ENCODE results near the gene SLC35D2.

DNA sequence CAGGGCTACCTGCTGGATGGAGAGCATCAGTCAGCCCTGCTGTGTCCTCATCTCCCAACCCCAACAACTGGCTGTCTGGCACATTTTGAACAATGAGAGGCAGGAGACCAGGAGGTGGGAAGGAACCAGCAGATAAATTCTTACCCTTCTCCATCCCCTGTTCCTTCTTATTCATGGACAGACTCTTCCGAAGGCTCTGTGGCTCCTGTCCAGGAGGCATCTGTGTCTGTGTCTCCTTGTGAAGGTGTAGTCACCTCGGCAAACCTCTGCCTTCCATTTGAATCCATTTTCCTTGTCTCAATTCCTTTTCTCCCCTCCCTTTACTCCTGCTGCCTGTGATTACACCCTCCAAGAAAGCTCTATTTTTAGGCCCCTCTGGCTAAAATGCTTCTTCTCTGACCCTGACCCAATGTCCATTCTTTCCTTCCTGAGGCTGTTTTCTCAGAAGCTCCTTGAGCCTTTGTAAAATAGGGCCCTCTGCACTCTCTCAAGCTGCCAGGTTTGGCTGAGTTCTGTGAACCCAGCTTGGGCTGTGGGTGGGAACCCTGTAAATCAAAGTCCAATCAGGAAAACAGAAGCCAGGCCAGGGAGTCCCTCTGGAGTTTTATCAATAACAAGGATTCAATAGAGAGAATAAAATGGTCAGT lies 43.9 kb upstream of the ERCC6L2 start:
- PRO-cap: no peak

DNA sequence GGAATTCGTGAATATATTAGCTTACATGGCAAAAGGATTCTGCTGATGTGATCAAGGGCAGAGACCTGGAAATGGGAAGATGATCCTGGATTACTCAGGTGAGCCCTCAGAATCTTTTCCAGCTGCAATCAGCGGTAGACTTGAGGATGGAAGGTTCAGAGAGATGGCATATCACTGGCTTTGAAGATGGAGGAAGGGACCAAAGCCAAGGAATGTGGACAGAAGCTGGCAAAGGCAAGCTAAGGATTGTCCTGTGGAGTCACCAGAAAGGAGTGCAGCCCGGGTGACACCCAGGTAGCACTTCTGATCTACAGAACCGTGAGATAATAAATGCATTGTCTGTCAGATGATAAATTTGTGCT lies 1.0 kb upstream of the ERCC6L2 start:
- PRO-cap: no peak

GRCh38 chr9:96009162-96009704 lies 133.7 kb downstream of the ERCC6L2 start:
- PRO-cap: no peak

GRCh38 chr9:96015974-96016712 lies 140.7 kb downstream of the ERCC6L2 start:
- PRO-cap: no peak

DNA sequence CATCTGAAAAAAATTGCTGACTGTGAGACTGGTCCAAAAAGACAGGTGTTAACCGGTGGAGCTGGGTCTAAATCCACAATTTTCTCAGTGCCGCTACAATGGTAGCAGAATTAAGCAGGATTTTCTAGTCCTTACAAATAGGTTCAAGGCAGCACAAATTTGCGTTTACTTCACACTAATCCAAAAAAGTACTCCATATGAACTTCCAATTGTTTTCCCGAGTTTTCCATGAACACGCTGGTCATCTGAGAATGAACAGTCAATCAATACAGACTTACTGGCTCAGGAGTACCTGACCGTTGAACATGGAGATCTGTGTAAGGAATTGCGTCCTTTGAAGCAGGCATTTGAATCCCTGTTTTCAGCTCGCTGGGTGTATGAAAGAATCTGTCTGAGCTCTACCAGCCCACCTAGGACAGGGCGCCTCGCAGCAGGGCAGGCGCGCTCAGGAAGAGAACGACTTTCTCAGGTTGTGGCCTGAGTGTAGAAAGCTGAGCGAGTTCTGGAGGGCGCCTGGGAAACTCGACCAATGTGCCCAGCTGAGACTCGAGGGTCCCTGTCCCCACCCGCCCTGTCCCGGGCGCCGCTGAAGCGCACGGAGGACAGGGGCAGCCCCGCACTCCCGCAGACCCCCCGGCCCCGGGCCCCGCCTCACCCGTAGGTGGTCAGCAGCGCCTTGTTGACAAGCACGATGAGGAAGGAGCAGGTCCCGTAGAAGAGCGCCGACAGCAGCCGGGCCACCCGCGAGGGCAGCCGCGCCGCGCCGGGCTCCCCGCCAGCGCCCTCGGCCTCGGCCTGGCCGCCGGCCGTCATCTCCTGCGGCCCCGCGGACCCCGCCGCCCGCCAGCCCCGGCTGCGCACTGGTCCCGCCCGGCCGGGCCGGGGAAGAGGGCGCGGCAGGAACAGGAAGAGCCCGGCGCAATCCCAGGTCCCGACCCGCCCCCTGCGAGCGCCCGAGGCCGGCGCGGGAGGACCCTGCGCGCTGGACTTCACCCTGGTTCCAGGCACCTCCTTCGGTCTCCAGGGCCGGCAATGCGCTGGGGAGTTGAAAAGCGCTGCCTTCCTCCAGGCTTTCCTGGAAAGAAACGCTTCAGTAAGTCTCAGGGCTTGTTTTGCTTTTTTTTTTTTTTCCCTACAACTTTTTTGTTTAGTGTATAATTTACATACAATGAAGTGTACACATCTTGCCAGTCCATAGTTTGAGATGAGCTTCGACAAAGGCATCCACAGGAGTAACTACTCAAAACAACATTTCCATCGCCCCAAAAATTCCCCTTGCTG lies at the start of gene SLC35D2:
TSS of gene SLC35D2 (minus strand) at position 890 of the 1,281 bp plus-strand sequence.
- PRO-cap: bidirectional peak, plus-strand start at position 1,026 of the sequence, minus-strand start at position 862 of the sequence

- PRO-cap: no peak
These were observed 15.6 kb upstream of the SLC35D2 start for GRCh38 chr9:96399068-96399532.

DNA sequence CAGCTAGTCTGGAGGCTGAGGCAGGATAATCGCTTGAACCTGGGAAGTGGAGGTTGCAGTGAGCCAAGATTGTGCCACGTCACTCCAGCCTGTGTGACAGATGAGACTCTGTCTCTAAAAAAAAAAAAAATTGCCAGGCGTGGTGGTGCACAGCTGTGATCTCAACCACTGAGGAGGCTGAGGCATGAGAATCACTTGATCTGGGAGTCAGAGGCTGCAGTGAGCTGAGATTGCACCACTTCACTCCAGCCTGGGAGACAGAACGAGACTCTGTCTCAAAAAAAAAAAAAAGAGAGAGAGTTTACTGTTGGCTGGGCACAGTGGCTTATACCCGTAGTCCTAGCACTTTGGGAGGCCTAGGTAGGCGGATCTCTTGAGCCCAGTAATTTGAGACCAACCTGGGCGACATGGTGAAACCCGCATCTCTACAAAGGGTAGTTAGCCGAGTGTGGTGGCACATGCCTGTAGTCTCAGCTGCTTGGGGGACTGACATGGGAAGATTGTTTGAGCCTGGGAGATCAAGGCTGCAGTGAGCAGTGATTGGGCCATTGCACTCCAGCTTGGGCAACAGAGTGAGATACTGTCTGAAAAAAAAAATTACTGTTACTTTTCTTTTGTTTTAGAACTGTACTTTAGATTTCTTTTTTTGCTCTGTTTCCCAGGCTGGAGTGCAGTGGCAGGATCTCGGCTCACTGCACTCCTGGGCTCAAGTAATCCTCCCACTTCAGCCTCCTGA lies 12.5 kb downstream of the HABP4 start:
- PRO-cap: no peak

DNA sequence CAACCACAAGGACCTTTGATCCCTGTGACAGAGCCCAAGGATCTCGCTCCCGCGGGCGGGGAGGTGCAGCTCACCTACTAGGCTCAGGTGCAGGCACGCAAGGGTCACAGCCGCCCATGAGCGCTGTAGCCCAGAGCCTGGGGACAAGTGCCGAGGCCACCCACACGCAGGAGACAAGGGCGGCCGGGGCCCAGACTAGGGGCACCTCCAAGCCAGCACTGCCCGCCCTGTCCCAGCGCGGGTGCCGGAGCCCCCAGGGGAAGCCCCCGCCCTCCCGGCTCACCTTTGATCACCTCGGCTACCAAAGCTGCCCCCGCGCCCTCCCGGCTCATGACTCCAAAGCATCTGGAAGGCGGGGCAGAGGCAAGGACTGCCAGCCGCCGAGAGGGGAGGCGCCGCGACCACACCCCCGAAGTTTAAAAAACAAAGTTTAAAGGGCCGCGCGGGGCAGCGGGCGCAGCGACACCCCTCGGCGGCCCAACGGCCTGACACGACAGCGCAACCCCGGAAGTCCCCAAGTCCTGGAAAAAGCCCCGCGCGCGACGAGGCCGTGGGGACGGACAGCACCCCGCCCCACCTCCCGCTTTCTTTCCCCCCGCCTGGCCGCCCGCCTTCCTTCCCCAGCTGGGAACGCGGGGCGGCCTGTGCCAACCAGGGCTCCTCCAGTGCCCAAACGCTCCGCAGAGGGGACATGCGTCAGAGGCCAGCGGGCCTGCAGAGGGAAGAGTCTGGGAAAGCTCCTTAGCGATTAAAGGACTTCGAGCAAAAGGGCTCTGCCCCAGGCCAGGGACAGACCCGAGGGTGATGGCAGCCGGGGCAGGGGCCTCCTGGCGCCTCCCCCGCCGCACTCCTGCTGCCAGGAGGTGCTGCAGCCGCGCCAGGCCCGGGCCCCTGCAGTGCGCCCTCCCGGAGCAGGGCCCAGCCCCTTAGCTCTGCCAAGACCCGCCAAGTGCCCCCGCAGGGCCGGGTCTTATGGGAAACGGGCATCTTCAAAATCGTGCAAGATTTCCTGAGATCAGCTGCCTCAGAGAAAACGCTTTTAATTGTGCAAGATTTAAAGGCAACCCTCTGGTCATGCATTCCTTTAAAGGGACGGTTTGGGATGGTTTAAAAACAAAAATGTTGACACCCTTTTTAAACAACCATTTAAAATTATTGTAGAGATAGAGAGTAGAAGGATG lies 52.8 kb downstream of the CDC14B start:
- PRO-cap: bidirectional peak, plus-strand start at position 507 of the sequence, minus-strand start at position 347 of the sequence

DNA sequence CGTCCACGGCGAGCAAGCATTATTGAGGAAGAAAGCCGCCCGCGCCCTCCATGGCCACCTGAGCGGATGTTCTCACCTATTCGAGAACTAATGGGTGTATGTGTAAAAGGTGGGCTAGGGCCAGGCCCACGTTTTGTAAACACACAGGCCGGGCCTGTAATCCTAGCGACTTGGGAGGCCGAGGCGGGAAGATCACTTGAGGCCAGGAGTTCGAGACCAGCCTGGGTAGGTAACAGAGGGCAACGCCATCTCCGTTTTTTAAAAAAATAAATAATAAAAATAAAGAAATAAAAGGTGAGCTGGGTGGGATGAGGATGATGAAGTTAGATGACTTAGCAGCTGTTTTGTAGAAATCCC lies 362 bp upstream of the PRXL2C start:
- PRO-cap: no peak

- PRO-cap: no peak
These were observed 31.6 kb upstream of the PRXL2C start for GRCh38 chr9:96686379-96687544.

DNA sequence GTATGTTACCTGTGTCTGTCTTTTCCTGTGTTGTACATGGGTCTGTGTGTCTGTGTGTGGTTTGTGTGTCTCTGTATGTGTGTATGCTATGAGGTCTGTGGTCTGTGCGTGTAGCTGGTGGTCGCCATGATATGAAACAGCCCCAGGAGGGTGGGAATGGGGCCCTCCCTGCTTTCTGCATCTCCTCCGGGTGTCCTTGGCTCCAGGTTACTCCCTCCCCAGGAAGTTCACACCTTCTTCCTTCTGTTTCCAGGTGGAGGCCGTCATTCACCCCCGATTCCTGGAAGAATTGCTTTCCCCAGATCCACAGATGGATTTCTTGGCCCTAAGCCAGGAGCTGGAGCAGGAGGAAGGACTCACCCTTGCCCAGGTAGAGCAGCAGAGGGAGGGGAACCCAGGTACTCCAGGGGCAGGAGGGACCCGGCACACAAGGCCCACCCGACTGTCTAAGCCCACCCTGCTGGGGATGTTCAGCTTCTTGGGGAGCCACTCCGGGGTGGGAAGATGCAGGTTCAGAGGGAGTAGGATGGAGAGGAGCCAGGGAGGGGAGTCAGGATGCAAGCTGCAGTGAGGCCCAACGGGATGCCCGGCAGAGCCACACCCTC lies 9.1 kb downstream of the NUTM2G start:
- PRO-cap: no peak

- PRO-cap: no peak
These were observed 26.4 kb downstream of the CTSV start for GRCh38 chr9:97012482-97013003.

GRCh38 chr9:97013004-97014066 lies 25.6 kb downstream of the CTSV start:
- PRO-cap: bidirectional peak, plus-strand start at chr9:97013813, minus-strand start at chr9:97013593

DNA sequence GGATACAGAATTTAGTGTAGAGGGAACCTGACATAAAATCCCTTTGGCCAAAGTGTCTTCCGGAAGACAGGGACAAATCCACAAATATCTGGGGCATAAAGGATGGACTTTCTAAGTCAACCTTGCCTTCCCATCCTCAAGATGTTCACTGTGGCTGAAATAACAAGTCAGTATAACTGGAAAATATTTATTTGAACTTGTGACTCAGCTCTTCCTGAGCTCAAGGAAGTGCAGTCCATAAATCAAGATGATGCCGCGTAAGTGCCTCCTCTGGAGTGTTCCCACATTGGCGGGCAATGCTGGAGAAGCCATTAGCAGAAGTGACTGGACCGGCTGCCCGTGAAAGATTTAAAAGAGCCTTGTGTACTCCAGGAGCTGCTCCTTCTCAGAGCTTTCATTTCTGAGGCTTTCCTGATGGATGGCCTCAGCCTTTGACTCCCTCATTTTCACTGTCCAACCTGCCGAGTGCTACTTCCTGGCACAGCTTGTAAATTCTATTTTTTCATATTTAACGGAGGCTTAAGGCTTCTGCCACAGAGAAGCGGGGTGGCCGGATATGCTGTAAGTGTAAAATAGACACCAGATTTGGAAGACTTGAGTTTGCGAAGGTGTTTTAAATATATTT lies 17.5 kb downstream of the TMOD1 start:
- PRO-cap: unidirectional peak, plus-strand start at position 314 of the sequence

- PRO-cap: no peak
These were observed 26.8 kb downstream of the TMOD1 start for GRCh38 chr9:97528054-97528870.

DNA sequence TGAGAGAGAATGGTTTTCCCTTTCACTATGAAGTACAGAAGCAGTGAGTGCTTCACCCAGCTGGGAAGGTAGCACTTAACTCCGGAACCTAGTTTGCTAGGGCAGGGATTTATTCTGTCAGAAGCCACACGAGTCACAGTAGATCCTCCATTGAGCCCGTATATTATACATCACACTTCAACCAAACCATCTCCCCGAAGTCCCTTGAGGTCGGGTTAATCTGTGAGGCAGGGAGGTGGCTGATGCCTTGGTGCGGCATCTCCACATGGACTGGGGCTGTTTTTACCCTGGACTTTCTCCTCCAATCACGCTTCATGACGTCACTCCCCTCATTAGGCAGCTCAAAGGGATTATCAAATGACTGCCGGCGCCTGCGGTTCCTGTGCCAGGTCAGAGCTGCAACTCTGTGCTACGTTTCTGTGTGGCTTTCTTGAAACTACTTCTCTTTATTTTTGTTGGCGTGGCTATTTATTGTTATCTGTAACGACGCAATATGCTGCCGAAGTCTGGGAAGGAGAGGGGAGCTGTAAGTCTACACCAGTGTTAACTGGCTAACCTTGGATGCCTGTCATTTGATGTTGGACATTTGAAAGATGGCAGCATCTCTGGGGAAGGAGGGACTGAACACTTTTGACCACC lies 53.7 kb downstream of the TMOD1 start:
- PRO-cap: no peak

DNA sequence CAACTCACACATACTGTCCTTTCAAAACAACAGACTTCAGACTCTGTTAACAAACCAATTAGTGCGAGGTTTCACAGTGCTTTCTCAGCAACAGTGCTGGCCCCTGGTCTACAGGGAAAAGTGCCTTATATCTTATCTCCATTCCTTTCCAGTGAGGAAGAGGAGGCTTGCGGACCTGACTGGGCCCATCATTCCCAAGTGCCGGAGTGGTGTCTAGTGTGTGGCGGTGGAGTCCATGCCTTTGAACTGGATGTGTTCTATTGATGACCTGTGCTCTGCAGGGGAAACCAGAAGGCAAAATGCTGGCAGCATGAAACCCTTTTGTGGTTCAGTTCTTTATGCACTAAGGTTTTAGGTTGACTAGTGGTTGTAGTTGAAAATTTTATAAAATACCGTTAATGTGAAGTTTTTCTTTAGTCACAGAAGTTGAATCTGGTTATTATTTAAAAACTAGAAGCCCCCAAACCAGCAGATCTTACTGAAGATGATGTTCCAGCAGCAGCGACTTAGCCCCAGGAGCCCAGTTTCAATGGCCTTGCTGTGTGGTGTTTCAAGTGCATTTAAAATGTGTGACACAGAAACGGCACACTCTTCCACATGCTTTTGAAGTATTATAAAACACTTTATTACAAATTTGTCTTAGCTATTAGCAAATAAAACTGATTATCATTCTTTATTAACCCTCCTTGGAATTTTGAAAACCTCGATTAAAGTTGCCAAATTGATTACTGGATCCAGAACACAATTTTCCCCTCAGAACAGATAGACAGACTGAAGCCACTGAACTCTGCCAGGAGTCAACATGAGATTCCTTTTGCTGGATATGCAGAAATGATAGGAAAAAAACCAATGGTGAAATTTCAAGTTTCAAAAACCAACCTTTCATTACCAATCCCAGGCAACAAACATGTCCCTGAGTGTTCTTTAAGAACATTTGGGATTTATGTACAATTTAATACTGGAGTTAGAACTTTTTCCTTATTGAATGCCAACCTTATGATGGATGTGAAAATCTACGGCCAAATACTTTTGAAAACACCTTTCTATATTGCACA lies 33.4 kb downstream of the TSTD2 start:
- PRO-cap: no peak

- PRO-cap: no peak
These were observed 32.6 kb downstream of the TSTD2 start for GRCh38 chr9:97600537-97601084.

DNA sequence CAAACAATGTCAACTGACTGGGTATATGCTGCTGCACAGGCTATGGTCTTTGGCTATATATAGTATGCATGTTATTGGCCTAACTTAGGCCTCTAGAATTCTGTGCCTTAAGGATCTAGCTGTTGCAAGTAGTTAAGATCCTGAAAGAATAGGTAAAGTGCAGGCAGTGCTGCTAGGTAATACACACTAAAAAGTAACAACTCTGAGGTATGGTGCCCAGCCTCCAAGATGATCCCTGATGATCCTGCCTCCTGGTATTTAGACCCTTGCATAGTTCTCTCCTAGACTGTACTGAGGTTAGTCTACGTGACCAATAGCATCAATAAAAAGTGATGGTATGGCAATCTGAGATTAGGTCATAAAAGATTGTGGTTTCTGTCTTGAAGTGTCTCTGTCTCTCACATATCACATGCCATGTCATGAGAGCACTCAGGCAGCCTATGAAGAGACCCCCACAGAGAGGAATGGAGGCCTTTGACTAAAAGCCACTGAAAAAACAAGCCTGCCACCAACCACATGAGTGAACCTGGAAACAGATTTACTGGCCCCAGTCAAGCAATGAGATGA lies 9.2 kb downstream of the TSTD2 start:
- PRO-cap: no peak

DNA sequence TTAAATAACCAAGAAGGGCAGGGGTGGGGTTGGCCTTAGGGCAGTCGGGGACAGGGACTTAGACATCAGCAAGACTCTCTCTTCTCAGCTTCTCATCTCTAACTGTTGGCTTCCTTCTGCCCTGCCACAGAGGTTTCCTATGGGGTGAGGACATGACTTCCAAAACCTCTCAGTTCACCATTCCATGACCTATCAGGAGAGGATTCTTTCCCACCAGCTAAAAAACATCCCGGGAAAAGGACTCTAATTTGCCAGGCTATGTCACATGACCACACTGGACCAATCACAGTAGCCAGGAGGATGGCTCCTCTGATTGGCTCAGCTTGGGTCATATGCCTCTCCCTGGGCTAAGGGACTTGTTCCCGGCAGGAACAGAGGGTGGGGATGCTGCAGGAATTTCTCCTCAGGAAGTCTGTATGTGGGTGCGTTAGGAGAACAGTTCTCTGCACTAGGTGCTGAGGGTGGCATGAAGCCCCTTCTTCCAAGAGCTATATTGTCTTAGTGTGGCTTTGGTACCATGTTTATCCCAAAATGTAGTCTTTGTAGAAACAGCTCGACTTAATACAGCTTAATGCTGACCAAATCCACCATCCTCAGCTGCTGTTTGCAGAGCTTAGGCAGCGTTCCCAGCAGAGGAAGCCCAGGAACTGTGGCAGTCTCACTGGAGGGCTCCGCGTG lies 40.3 kb upstream of the XPA start:
- PRO-cap: no peak